Islet of Langerhans (tissue), 1 donor: ENCODE data around the gene TLE3.

DNA sequence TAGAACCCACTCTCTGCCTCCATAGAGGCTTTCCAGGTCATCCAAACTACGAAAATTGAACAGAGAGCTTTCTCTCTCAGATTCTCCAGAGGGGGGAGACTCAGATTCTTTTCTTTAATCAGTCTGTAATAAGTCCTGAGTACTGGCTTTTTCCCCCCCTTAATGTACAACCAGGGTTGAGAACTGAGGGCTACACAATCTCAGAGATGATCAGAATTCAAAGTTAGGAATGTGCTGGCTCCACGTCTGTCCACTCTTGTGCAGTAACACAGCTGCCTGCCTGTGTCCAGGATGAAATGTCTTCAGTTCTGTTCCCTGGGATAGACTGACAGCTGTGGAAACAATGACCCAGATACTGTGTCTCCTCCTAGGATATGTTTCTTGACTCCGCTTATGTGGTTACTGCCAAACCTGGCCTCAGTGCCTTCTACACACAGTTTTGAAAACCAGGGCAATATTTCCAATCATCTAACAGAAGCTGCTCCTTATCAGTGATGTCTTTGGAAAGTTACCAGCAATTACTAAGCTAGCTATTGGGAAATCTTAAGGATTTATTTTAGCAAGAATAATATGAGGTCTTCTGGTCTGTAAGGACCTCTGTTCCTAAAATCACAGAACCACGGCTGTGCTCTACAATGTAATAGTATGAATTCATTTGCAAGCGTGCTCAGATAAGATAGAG, 67.5 kb downstream of the NOX5 start:
- RRBS: no CpG with 5 or more reads among the region's 5 CpGs

DNA sequence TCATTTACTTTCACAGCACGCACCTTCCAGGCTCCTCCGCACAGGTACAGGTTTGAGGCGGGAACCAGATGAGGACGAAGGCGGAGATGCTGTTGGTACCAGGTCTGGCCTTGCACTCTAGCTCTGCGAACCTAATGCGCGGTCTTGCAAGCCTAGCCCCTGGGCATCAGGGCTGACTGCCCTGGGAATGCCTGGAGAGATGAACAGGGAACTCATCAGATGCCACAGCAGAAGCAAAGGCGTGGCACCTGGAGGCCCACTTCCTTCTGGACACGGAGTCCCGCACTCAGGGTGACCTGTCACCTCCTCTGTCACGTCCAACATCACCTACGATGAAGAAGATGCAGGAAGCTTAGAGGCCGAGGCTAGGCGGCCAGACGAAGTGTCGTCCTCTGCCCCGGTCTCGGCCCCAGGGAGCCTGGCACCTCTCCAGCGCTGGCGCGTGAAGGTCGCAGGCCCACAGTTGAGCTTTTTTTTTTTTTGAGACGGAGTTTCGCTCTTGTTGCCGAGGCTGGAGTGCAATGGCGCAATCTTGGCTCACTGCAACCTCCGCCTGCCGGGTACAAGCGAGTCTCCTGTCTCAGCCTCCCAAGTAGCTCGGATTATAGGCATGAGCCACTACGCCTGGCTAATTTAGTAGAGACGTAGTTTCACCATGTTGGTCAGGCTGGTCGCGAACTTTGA, 9.5 kb downstream of the RPLP1 start:
- RRBS: no CpG with 5 or more reads among the region's 35 CpGs

- RRBS: no CpG with 5 or more reads among the region's 7 CpGs
Measured at GRCh38 chr15:69490574-69491102, 38.0 kb downstream of the RPLP1 start.

- RRBS: no CpG with 5 or more reads among the region's 3 CpGs
Measured at GRCh38 chr15:69536901-69537434, 84.3 kb downstream of the RPLP1 start.

- RRBS: no CpG with 5 or more reads among the region's 19 CpGs
Measured at GRCh38 chr15:69561556-69562535, 109.2 kb downstream of the RPLP1 start.

GRCh38 chr15:69591707-69592343, 139.2 kb downstream of the RPLP1 start:
- RRBS: no CpG with 5 or more reads among the region's 1 CpG

GRCh38 chr15:69593925-69594998, 141.6 kb downstream of the RPLP1 start:
- RRBS: 15% methylated on average over 4 of the region's 27 CpGs

- RRBS: no CpG with 5 or more reads among the region's 32 CpGs
Measured at GRCh38 chr15:70055005-70056174, 42.3 kb downstream of the TLE3 start.

DNA sequence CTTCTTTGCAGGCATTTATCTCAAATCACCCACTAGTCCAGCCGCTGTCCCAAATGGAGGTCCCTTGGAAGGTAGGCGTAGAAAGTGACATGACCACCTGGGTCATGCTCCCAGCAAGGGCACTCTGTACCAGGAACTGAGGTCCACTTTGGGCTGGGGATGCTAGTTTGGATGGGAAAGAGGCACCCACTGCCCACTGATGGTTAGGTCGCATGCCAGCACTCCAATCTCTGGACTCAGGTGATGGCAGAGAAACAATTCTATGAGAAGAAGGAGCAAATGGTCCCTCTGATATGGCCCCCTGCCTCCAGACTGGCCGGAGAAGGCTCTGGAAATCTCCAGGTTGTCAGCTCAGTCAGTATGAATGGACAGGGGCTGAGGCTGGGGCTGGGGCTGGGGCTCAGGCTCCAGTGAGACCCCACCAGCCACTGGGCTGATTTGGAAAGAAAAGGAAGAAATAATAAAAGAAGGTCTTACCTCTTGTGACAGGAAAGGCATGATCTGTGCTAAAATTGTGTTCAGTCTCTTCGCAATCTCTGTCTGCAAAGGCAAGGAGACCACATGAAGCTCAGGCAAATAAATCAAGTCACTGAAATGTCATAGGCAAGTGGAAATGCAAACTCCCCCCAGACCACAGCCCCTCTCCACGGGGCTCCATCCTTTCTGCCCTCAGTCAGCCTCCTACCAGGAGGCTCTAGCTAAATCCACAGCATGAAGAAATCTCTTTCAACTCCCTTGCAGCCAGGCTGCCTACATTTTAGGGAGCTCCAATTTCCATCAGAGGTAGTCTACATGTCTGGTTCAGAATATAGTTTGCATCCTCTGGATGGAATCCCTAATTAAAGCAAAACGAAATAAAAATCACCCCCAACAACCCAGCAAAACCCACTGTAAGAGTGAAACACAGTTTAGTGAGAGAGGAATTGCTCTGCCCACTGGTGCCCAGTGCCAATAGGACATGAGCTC, 21.8 kb downstream of the TLE3 start:
- RRBS: no CpG with 5 or more reads among the region's 7 CpGs

- RRBS: no CpG with 5 or more reads among the region's 17 CpGs
Measured at GRCh38 chr15:70078561-70079667, 18.8 kb downstream of the TLE3 start.

DNA sequence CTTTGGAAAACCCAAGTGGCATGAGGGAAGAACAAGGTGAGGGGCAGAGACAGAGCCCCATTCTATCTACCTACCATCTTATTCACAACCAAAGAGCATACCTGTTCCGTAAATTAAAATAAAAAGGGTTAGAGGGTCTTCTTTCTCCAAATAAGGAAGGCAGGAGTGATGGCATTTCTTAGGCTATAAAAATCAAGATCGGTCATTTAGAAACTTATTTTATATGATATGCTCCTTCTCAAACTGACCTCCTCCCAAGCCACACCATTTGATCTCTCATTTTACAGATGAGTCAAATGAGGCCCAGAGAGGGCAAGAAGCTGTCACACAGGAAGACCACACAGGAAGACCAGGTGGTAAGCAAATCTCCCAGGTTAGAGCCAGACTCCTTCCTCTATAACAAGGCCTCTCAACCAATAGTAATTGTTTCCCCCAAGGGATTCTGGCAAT, 13.9 kb downstream of the TLE3 start:
- RRBS: no CpG with 5 or more reads among the region's 2 CpGs

DNA sequence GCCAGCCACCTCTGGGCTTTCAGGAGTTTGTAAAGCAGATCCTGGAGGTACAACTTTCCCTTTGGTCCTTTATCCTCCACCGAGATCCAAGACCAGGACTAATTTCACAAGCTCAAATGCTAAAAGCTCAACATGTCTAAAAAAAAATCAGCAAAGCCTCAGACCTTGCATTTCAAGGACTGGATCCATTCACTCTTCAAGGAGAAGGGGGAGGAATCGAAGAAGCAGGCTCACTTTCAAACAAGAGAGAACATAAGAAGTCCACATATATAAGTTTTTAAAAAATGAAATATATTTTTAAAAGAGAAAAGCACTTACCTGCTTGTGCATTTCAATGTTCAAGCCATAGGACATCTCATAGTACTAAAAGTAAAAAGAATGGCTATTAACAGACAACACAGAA, 3.5 kb downstream of the TLE3 start:
- RRBS: no CpG with 5 or more reads among the region's 2 CpGs

GRCh38 chr15:70097224-70098212, at the start of gene TLE3:
Gene TLE3, minus strand, starts transcription at chr15:70097917.
- RRBS: 4% methylated on average over 18 of the region's 93 CpGs

- RRBS: 5% methylated on average over 16 of the region's 43 CpGs
Measured at GRCh38 chr15:70100599-70101365, 3.1 kb upstream of the TLE3 start.

GRCh38 chr15:70111335-70111697, 13.6 kb upstream of the TLE3 start:
- RRBS: no CpG with 5 or more reads among the region's 3 CpGs

DNA sequence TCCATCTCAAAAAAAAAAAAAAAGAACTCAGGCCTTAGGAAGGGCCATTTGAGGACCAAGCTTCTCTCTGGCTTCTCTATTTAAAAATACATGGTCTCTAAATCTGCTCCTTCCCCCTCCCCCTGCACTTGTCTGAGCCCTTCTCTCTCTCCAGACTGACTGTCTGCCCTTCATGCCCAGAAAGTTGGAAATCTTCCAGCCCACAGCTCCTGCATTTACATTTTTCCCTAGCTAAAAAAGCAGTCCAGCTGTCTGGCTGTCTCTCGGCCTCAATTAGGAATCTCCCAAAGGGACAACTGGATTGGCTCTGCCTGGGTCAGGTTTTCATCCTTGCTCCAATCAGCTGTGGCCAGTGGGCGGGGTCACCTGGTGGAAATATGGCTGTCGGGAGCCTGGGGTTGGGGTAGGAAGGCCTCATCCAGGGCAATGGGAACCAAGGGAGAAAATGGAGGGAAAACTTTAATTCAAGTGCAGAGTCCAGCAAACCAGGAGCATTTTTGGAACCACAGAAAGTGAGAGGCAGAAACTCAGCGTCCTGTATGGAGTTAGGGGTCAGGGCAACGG, 50.8 kb upstream of the TLE3 start:
- RRBS: no CpG with 5 or more reads among the region's 5 CpGs

DNA sequence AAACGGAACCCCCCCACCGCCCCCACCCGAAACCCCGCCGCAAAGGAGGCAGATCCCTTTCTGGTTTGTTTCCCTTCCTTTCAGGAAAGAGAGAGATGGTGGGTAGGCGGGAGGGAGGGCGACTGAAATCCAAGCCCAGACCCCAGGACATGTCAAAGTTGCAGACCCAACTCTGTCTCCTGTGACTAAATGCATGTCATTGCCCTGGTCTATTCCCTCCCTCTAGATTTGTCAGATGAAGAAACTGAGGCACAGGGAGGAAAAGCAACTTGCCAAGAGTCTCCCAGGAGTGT, 166.7 kb upstream of the TLE3 start:
- RRBS: no CpG with 5 or more reads among the region's 7 CpGs

- RRBS: no CpG with 5 or more reads among the region's 6 CpGs
Measured at GRCh38 chr15:70435187-70435752, 328.1 kb downstream of the UACA start.

- RRBS: 72% methylated on average over 14 of the region's 37 CpGs
Measured at GRCh38 chr15:70474650-70475652, 288.4 kb downstream of the UACA start.

GRCh38 chr15:70495166-70495490, 268.2 kb downstream of the UACA start:
- RRBS: no CpG with 5 or more reads among the region's 4 CpGs